ENCODE results near the genes COX5B, ZAP70 and VWA3B.

GRCh38 chr2:97142390-97143222, 29.7 kb downstream of the ANKRD36 start:
- RRBS = no CpG with 5 or more reads among the region's 4 CpGs

- RRBS = no CpG with 5 or more reads among the region's 2 CpGs
Measured at GRCh38 chr2:97183578-97183938, 70.6 kb downstream of the ANKRD36 start.

DNA sequence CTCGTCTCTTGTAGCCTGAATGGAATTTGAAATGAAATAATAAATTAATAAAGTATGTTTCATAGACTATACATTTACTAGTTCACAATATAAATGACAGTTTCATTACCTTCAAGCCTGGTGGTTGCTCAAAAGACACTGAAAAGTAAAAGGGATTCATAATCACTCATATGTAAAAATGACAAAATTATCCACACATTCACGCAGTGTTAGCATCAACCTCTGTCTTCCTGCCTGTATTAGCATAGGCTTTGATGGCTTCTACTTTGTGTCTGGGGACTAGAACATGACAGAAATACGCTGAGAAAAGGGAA, 42.1 kb downstream of the ANKRD36B start:
- RRBS = no CpG with 5 or more reads among the region's 3 CpGs

DNA sequence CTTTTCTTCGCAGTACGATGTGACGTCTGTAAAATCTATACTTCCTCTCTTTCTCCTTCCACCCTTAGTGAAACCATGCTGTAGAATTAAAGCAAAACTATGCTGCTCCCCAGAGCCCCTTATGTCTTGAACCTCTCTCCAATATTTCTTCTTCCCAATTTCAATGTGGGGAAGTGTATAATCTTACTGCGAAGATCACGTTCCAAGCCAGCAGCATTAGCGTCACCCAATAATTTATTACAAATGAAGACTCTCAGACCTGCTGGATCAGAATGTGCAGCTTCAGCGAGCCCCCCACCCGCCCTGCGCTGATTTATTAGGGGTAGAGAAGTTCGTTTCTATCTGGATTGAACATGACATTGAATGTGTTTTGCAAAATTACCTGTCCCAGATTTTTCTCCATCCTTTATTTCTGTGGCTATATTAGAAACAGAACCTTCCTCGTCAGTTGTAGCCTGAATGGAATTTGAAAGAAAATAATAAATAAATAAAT, 36.8 kb downstream of the ANKRD36B start:
- RRBS = no CpG with 5 or more reads among the region's 11 CpGs

- RRBS = no CpG with 5 or more reads among the region's 3 CpGs
Measured at GRCh38 chr2:97560287-97561082, 29.2 kb downstream of the ANKRD36B start.

- RRBS = no CpG with 5 or more reads among the region's 39 CpGs
Measured at GRCh38 chr2:97590454-97591211, 956 bp upstream of the ANKRD36B start.

DNA sequence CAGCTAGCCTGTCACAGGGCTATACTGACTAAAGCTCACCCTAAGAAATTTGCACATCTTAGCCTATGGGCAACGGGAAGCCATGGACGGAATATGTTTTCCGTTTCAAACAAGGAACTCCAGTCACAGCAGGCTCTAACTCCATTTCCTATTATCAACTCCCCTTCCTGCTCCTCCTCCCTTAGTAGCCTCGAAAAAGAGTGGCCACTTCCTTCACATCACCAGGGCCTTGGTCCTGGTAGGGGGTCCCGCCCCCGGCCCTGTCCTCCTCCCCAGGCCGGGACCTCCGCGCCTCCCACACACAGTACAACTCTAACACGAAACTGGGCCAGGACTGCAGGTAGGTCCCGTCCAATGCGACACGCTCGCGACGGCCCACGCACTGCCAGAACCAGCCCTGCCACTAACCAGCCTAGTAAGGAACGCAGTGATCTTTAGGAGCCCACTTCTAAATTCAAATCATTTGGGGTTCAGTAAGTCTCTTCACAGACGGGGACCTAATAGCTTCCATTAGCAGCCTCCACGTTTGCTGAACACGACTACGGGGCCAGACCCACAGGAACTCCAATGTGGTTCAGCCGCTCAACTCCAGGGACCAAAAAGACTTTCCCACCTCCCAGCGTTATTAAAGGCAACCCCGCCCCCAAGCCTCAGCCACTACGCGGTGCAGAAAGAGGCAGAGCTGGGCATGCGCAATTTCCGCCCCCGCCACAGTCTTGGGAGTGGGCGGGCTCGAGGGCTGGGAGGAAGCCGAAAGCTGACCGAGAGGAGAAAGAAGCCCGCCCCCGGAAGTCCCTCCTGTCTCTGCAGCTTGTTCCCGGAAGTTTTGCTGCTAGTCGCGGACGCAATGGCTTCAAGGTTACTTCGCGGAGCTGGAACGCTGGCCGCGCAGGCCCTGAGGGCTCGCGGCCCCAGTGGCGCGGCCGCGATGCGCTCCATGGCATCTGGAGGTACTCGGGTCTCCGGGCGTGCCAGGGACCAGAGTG, at the start of gene COX5B:
COX5B (plus strand) TSS at position 823 of the 986 bp plus-strand sequence.
- RRBS = no CpG with 5 or more reads among the region's 55 CpGs

DNA sequence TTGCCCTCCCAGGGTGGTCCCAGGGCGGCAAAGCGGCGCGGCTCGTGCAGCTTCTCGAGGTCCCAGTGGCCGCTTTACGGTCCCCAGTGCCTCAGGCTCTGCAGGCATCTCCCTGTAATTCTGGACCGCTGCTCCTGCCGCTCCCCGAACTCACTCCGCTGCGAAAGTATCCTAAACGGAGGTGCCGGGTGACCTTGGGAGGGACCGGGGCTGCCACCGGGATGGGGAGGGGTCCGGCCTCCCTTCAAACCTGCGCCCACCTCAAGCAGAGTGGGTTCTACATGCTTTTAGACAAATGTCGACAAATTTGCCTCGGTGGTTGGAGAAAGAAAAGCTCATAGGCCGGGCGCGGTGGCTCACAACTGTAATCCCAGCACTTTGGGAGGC, 357 bp downstream of the COX5B start:
- RRBS = 10% methylated on average over 2 of the region's 24 CpGs

GRCh38 chr2:97712816-97713973, at the start of gene ZAP70:
TSS of gene ZAP70 (plus strand) at chr2:97713576.
- RRBS = 92% methylated on average over 4 of the region's 29 CpGs

GRCh38 chr2:97812320-97813048, 99.1 kb downstream of the ZAP70 start:
- RRBS = no CpG with 5 or more reads among the region's 7 CpGs

- RRBS = 5% methylated on average over 13 of the region's 77 CpGs
Measured at GRCh38 chr2:98086314-98087531, at the start of gene VWA3B. TSS of gene VWA3B (plus strand) at chr2:98087167.

DNA sequence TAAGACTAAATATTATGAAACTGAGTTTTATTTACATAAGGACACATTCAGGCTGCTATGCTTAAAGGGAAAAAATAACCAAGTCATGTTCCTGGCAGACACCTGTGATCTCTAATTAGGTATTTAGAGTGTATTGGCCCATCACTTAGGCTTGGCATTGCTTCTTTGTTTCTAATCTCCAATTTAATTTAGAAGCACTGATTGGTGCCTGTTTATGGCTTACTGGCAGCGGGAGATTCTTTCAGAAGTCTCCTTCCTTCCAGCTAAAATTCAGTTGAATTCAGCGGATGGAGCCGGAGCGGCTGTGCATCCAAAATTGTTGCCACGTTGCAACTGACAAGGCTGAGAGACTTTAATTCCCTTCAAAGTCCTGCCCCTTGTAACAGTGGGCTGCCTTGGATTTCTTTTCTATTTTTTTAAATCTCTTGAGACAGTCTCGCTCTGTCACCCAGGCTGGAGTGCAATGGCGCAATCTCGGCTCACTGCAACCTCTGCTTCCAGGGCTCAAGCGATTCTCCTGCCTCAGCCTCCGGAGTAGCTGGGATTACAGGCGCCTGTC, 66.6 kb downstream of the VWA3B start:
- RRBS = no CpG with 5 or more reads among the region's 11 CpGs

DNA sequence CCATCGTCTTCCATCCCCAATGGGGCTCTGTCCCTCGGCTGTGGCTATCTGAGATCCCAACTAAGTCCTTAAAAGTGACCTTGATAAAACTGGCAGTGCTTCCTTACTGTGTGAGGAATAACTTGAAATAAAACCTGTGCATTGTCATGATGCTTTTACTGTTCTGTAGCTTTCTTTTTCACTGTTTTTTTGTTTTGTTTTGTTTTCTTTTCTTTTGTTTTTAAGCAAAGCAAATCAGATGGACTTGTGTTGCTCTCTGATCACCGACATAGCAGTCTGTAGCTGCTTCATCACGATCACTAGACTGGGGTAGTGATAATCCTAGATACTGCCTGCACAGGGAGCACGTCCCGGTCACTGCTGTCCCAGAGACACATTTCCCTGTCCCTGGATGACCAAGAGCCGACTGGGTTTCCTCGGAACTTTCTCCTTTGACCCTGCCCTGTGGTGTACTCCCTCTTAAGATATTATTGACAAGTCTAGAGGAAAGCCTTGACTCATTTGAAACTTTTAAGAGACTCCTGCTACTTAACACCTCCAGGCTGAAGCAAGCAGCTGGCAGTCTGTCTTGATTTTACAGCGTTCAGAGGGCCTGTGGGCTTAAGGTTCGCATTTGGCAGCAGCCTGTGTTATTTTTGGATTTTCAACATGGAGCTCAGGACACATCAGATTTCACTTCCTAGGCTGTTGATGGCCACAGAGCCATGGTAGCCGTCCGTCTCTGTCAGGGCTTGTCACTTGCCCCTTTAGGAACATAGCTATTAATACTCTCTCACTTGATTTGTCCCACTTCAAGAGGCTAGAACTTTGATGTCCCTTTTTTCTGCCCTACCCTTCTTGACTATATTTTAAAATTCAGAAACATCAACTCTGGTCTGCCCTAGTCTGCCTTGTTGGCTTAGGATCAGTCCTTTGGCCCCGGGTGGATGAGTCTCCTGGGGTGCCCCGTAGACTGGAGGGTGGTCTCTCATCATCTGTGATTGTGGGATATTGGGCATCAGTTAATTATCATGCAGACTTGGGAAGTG, 73.5 kb downstream of the VWA3B start:
- RRBS = no CpG with 5 or more reads among the region's 14 CpGs

DNA sequence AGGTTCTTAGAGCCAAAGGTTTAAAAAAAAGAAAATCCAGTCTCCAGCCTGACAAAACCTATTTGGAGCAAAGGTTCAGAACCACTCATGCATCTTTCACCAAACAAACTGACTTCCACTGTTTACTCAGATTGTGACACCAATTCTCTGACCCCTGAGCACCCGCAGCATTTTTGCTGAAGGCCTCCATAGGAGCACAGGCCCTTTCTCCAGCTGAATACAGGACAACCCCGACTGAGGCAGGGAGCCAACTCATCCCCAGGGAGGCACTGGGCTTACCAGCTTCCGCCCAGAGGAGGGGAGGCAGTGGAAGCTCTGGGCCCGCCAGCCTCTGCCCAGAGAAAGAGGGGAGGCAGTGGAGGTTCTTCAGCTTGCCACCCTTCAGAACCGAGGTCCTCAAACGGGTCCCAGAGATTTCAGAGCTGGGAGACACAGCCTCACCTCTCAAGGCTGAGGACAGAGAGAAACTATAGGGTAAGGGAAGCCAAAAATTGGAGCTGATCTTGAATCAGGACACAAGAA, 50.9 kb upstream of the CNGA3 start:
- RRBS = no CpG with 5 or more reads among the region's 6 CpGs

GRCh38 chr2:98463606-98464510, 19.2 kb downstream of the INPP4A start:
- RRBS = no CpG with 5 or more reads among the region's 19 CpGs

- RRBS = no CpG with 5 or more reads among the region's 7 CpGs
Measured at GRCh38 chr2:98467043-98467287, 22.3 kb downstream of the INPP4A start.

GRCh38 chr2:98479222-98479802, 34.7 kb downstream of the INPP4A start:
- RRBS = no CpG with 5 or more reads among the region's 7 CpGs

- RRBS = no CpG with 5 or more reads among the region's 5 CpGs
Measured at GRCh38 chr2:98485340-98486107, 40.9 kb downstream of the INPP4A start.

DNA sequence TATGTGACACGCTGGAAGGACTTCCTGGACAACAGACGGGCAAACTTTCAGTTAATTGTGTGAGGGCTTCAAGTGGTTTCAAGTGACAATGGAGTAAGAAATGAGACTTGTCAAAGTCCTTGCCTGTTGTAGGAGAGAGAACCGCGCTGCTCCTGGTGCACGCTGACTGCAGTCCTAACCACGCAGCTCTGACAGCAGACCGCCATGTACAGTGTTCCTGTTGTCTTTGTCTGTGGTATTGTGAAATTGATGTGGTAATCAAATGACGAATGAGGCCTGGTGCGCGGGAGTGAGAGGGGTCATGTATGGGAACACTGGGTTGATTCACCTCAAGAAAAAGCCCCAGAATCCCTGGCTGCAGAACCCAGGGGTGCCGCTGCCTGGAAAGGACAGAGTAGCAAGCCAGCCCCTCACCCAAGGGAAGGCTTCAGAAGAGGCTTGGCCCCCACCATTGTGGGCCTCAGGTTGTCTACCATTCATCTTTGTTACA, 64.0 kb downstream of the INPP4A start:
- RRBS = no CpG with 5 or more reads among the region's 11 CpGs

DNA sequence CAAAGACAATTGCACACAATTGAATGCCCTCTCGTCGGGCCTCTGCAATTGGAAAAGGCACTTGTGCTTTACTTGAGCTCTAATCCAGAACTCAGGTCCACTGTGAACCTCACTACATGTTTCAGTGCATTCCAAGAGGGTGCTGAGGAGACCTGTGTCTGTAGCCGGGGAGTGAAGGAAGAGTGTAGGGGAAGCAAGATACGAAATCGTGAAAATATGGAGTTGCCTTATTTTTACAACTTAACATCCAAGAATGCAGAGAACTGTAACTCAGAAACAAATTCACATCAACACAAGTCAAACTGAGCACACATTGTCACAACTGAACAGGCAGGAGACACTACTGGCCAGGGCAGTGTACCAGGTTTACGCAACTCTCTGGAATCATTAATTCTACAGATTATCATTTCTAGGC, 735 bp downstream of the COA5 start:
- RRBS = no CpG with 5 or more reads among the region's 6 CpGs